Diencephalon (tissue), 2 donors: ENCODE results near the genes NUMBL and CYP2A7.

- RAMPAGE, long total RNA = no peak
Observed at GRCh38 chr19:40690494-40690757, at the start of gene NUMBL. Gene NUMBL, minus strand, starts transcription at chr19:40690651.

GRCh38 chr19:40713789-40714493 lies 2.7 kb downstream of the COQ8B start:
- RAMPAGE, long total RNA = no peak

GRCh38 chr19:40745281-40745738 lies 5.0 kb downstream of the ACTMAP start:
- RAMPAGE, long total RNA = no peak

- RAMPAGE, long total RNA = no peak
Observed at GRCh38 chr19:40800677-40801268, 1.8 kb downstream of the EGLN2 start.

DNA sequence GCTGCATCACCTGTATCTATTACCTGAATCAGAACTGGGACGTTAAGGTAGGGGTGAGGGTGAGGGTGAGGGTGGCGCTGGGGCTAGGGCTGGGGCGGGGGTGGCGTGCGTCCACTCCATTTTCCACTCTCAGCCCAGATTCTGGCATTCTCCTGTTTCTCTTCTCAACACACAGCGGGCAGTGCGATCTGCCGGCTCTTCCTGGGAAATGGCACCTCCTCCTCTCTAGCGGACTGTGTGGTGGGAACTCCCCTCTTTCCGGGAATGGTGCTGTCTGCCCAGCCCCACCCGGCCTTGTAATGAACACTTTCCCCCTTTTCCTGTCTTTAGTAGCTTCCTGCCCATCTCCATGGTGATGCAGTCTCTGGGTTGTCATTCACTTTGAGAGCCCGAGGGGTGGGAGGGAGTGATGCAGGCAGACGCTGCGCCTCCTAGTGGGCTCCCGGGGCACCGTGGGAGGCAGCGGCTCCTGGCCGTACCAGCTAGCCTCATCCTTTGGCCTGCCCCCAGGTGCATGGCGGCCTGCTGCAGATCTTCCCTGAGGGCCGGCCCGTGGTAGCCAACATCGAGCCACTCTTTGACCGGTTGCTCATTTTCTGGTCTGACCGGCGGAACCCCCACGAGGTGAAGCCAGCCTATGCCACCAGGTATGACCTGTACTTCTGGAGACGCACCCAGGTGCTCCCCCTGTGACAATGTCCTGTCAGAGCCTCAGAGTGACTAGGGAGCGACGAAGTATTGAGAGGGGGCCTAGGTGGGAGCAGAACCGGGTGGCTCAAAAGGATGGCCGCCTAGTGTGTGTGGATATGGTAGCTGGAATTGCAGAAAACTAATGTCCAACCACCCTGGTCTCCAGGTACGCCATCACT lies 7.9 kb downstream of the EGLN2 start:
- RAMPAGE, long total RNA = no peak

DNA sequence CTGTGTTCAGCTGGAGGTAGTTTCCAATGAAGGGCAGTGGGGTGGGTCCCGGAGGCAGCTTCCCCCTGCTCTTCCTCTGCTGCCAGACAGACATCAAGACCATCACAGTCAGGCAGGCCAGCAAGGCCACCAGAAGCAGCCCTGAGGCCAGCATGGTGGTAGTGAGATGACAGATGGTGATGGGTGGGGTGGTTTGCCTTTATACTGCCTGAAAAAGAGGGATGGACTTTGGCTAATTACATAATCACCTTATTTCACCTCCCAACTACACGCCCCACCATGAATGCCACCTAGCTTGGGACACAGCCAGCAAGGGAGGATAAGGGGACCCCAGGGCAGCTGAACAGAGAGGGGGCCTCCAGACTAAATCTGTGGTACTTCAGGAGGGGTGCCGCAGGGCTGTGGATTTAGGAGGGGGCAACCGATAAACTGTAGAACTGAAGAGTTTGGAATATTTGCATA lies at the start of gene CYP2A7:
Gene CYP2A7, minus strand, starts transcription at position 175 of the 462 bp plus-strand sequence.
- RAMPAGE, long total RNA = no peak

DNA sequence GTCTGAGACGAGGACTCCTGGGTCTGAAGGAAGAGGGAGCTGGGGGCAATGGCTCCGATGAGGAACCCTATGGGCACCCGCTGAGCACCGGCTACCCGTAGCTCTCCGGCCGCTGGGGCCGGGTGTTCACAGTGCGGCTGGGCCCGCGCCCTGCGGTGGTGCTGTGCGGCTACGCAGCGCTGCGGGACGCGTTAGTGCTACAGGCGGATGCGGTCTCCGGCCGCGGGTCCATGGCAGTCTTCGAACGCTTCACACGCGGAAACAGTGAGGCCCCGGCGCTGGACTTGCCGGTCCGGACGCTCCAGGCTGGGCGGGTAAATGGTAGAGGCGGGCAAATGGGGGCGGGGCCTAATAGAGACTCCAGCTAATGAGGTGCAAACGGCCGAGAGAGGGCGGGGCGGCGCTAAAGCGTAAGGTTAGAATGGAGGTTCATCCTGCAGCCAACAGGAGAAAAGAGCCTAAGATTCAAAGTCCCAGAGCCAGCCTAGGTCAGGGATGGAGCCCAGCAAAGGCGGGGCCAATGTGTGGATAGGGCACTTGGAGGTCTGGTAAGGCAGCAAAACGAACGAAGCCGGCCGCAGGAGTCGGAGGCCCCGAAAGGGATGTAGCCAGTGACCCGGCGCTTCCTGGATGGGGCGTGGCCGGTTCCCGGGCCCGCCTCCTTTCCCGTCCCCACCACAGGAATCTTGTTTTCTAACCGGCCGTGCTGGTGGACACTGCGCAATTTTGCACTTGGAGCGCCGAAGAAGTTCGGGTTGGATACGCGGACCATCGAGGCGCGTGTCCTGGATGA lies 21.3 kb downstream of the CYP2F1 start:
- RAMPAGE, long total RNA = no peak

DNA sequence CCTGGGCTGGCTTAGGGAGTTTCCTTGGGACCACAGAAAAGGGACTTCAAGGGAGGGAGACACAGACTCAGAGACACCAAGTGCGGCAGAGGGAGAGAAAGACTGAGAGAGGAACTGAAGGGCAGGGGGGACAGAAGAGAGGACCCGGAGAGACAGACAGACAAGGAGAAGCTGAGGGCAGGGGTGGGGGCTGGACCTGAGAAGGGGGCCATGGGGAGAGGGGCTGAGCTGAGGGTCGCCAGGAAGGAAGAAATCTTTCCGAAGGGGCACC lies 479 bp downstream of the AXL start:
- RAMPAGE, long total RNA = no peak

DNA sequence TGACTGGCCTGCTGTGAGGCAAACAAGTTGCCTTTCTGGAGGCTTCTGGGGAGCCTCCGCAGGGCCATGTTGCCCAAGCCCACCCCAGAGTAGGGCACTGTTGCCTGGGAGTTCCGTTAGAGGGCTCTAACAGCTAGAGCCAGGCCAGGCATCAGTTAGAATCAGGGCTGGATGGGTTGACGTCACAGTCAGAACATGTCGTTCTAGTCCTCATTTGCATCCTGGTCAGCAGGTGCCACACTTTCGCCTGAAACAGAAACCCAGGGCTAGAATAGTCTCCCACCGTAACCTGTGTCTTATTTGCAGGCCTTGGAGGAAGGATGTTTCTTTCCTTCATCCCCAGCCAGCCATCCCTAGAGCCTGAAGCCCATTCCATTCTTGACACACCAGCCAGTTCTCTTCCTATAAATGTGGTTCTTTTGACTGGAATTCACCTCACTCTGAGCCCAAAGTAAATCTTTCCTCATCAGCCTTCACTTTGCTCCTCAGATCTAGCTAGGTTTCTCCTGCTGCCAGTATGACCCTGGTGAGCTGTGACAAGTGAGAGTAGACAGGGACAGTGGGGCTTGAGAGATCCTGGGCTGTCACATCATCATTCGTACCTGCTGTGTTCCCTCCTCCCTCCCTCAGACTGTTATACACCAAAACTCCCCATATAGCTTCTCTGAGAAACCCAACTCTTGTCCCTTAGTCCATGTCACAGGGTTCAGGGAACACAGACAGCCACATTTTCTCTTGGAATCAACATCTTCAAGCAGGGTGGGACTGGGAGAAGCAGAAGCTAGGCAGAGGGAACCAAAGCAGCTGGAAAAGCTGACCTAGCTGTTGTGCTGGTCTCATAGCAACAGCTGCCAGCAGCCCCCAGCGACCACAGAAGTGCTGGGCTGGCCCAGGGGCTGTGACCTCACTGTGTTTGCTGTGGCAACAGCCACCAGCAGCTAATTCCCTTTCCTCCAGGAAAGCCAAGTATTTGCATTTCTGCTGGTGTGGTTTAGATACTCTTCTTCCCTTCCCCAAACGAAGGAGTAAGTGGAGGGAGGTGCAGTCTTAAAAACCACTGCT lies 12.1 kb upstream of the CCDC97 start:
- RAMPAGE, long total RNA = no peak

GRCh38 chr19:41303423-41304471 lies 6.2 kb upstream of the CCDC97 start:
- RAMPAGE, long total RNA = no peak

DNA sequence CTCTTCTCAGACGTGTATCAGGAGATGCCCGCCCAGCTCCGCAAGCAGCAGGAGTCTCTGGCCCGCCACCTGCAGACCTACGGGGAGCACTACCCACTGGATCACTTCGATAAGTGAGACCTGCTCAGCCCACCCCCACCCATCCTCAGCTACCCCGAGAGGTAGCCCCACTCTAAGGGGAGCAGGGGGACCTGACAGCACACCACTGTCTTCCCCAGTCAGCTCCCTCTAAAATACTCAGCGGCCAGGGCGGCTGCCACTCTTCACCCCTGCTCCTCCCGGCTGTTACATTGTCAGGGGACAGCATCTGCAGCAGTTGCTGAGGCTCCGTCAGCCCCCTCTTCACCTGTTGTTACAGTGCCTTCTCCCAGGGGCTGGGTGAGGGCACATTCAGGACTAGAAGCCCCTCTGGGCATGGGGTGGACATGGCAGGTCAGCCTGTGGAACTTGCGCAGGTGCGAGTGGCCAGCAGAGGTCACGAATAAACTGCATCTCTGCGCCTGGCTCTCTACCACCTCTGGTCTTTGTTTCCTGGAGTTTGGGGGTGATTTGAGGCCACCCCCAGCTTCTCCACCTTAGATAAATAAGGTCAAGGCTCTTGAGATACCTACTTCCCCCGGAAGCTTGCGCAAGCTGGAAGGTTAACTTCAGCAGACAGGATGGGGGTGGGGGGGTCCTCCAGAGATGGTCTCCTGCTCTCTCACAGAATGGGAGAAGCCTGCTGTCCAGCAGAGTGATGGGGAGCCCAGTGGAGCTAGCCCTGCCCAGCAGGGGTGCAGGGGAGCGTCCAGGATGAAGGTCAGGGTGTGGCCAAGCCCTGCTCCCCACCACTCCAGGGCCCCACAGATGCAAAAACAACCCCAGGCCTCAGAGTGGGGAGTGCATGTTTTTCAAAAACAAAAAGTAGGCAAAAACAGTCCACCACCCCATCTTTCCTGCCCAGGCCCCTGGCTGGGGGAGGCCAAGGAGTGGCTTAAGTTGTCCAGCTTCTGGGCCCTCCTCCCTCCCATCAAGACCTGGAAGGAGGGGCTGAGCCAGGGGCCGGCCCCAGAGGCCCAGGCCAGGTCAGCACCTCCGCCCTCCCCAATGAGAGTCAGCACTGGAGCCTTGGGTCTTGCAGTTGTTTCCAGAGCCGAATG lies 2.3 kb downstream of the B3GNT8 start:
- RAMPAGE, long total RNA = no peak

DNA sequence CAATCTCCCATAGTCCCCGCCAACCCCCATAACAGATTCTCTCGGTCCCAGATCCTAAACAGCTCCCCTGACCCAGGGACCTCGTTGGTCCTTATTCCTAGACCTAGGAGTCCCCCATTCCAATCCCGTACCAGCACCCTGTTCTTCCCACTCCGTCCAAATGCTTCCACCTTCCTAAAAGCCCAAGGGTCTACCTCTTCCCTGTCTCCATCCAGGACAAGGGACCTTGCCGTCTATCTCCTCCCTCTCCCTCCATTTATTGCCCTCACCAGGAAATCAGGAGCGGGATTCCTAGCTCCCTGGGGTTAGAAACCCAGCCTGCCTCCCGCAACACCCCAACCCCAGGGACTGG lies 293 bp downstream of the B3GNT8 start:
- RAMPAGE, long total RNA = no peak

GRCh38 chr19:41427639-41428676 lies 784 bp upstream of the B3GNT8 start:
- RAMPAGE, long total RNA = no peak

DNA sequence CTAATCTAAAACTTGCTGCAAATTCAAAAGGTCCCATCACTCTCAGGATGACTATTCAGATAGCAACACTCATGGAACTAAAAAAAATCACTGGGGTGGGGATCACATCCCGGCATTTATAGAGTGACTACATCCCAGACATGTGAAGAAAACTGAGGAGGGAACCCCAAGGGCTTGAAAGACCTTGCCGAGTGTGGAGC lies 35.1 kb downstream of the ERICH4 start:
- RAMPAGE, long total RNA = no peak

DNA sequence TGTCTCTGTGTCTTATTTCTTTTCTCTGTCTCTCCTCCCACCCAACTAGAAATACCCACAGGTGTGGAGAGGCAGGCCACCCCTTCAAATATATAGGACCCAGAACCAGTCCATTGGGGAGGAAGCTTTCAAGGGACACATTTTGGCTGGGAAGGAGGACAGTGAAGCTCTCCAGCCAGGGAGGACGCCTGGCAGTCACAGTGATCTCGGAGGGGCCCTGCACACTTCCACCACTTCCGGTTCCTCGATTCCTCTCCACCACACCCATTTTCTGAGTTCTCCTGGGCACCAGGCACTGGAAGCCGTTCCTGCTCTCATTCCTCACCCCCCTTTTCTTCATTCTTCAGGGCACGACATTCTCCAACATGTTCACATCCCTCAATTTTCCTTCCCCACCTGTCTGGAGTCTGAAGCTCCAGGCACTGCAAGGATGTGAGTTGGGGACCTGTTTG lies 30.4 kb upstream of the CEACAM21 start:
- RAMPAGE, long total RNA = no peak

DNA sequence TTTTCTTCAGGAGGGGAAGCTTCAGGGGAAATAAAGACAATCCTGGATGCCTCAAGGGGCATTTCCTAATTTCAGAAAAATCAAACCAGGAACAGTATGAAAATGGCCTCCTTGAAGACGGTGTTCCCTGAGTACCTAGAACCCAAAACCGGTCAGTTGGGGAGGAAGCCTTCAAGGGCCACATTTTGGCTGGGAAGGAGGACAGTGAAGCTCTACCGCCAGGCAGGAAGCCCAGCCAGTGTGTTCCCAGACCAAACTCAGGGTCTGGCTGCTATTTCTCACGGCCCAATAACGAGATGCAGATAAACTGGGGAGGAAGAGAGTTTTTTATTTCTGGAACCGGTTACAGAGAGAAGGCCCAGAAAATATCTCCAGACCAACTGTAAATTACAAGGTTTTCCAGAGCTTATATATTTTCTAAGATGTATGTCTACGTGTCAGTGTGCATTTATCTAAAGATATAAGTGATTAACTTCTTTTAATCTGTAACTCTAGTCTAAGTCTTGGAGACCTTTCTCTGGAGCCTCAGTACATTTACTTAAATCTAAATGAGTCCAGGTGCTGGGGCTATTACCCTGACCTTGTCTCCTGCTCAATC lies 24.2 kb upstream of the CEACAM21 start:
- RAMPAGE, long total RNA = no peak

DNA sequence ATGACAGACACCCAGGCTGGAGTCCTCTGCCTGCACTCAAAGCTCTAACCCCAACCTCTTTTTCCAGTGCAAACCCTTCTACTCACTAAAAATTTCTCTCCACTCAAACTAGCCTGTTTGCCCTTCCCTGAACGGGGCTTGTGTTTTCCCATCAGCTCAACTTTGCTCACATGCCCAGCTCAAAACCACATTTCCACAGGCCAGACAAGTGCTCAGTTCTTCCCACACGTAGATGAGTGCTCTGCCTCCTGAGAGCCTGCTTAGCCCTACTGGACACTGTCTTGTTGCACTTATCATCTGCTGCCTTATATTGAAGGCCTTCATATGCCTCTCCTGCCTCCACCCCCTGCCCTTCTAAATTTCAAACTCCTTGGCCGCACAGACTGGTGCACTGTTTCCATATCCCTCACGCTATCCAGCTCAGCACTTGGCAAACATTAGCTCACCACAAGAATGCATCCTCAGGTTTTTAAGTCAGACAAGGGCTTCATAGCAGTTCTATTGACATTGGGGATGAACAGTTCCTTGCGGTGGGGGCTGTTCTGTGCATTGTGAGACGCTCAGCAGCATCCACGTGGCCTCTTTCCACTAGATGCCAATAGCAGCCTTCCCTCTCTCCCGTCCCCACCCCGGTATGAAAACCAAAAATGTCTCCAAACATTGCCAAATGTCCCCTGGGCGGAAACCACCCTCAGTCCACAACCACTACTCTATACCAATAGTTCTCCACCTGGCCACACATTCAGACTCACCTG lies 3.9 kb upstream of the CEACAM3 start:
- RAMPAGE, long total RNA = no peak

- RAMPAGE, long total RNA = no peak
Observed at GRCh38 chr19:41799158-41799940, 3.0 kb downstream of the CEACAM3 start.

DNA sequence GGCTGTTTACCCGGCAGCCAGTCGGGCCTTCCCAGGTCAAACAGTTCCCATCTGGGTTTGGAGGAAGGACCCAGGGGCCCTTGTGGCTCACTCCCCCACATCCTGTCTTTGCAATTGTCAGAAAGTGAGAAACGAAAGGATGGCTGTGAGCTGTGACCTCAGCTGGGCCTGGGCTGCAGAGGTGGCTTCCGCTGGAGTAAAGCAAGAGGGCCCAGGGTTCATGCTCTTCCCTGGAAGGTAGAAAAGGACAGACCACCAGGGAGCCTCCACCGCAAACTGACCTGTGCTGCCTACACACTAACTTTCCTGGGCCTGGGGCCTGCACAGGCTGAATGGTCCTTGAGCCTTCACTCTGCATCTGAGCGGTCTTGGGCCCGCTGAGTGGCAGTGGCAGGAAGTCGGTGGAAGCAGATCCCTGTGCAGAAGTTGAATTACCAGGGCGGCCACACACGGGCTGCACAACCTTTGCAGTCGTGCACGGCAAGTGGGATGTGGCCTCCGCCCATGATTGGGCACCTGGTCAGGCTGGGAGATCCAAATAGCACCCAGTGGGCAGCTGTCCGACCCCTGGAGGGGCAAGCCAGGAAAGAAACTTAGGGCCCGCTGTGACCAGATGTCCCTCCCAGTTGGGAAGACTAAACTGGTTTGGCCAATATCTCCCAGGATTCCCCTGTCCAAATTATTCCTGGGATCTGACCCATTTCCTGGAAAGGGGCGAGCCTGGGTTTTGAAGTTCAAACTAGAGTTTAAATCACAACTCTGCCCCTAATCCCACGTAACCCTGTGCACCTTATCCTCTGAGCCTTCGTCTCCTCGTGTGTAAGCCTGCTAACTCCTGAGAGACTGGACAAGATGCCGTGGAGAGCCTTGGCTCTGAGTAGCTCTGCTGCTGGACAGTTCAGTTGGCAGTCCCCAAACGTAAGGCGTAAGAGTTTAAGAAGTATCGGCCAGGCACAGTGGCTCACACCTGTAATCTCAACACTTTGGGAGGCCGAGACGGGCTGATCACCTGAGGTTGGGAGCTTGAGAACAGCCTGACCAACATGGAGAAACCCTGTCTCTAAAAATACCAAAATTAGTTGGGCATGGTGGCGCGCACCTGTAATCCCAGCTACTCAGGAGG lies 5.0 kb upstream of the CD79A start:
- RAMPAGE, long total RNA = no peak

GRCh38 chr19:41883765-41884968 lies 1.2 kb downstream of the ARHGEF1 start:
- RAMPAGE, long total RNA = no peak